IMR-90 (cell line): ENCODE measurements around a stretch of chr6.

- RRBS, result no CpG with 5 or more reads among the region's 5 CpGs
CAGE:
- cytosol, long polyA plus RNA, result no peak
- long polyA plus RNA, result no peak
- nucleus, long polyA plus RNA, result no peak
These were observed 153.0 kb downstream of the LPA start for GRCh38 chr6:160510876-160511662.

DNA sequence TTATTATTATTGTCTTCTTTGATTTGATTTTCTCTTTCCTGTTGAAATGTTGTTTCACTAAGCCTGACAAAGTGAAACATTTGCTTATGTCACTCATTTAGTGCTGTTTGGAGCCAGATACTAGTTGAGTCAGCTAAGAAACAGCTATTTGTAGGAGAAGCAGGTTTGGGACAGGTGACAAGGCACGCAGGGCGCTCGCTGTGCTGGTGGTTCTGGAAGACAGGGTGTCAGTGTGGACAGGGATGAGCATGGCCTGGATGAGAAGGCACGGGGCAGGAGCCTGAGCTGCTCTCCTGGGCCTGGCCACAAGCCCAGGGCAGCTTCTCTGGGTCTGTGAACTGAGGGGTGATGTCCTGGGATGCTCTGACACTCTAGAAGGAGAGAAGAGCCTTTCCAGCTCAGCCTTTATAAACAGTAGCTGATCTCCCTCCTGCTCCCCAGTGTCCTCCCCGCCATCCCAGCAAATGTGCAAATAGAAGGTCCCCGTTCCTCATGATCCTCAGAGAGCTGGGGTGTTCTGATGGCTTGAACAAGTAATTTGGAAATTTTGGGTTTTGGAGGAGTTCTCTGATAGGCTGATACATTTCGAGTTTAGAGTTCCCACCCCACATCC is 37.9 kb downstream of the PLG start:
- RRBS, result no CpG with 5 or more reads among the region's 7 CpGs
CAGE:
- cytosol, long polyA plus RNA, result no peak
- long polyA plus RNA, result no peak
- nucleus, long polyA plus RNA, result no peak

DNA sequence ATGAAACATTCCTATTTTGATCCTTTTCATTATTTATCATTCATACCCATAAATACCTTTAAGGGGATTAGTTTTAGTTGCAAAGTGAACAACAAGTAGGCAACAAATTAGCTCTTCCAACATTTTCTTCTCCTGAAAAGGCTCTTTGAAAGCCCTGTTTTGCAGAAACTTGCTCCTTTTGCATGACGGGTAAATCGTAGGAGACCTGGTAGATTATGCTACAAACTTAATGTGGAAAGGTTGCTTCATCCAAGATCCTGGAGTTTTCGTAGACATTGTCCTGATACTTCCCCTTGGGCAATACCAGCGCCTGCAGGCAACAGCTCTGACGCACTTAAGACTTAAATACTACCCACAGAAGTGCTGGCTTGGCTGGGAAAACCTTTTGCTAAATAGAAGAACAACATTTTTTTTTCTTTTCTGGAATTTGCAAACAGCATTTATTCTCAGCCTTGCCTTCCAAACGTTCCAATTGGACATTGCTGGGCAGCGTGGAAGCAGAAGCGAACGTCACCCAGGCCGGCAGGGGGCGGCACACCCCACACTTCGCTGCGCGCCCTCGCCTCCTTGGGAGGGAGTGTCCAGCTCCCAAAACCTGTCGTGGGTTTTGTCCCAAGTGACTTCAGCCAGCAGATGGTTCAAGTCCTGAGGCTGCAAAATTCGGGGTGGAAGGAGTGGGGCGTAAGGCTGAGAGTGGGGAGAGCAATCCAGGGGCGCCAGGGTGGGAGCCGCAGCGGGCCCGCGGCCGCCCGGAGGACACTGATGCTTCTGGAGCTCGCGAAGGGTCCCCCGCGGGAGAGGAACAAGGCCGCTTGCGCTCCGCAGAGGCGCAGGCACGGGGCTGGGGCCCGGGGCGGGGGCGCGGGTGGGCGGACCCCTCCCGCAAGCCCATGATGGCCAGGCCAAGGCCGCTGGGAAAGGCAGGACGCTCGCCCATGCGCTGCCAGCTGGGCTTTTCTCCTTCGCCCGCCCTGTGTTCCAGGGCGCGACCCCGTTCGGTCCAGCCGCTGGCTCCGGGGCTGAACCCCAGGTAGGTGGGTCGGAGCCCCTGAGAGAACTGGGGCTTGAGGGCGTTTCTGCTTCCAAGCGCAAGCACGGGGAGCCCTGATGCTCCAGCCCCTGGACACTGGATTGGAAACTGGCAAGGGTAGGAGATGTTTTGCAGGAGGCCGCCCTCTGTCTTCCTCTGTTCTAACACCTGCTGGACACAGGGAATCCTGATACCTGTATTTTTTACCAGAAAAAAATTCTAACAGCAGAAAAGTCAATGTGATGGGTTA is 60.8 kb upstream of the MAP3K4 start:
- RRBS, result 3% methylated on average over 5 of the region's 57 CpGs
CAGE:
- cytosol, long polyA plus RNA, result no peak
- long polyA plus RNA, result no peak
- nucleus, long polyA plus RNA, result no peak

DNA sequence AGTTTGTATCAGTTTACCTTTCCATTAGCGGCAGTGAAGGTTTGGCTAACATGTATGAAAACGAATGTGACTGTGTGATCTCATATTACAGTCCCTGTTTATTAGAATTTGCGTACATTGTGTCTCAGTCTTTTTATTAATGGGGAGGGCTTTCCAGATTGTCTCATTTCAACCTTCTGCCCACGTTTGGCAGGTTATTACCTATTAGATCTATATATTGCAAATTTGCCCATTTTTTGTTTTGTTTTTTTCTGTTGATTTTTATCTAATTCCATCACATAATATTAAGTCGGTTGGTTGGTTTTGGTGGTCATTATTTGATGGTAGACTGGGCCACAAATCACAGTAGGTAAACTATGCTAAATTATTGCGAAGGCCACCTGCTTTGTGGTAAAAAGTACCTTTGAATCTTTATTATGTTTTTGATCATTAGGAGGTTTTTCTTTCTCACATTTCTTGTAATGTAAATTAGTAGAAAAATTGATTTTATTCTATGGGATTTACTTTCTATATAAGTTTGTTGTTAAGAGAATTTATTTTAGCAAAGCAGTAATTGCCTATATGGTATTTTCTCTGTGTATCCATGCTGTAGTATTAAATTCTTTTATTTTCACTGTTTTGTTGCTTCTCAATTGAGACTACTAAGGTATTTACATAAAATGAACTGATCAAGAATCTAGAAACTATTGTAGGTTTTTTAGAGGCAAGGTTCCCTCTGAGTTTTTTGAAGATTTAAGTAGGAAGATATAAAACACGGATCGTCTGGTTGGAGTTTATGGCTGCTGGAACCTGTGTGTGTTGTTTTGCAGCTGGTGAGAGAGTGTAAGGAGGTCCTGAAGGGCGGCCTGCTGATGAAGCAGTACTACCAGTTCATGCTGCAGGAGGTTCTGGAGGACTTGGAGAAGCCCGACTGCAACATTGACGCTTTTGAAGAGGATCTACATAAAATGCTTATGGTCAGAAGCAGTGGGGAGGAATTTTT is 81.4 kb downstream of the MAP3K4 start:
- RRBS, result no CpG with 5 or more reads among the region's 11 CpGs
CAGE:
- cytosol, long polyA plus RNA, result no peak
- long polyA plus RNA, result no peak
- nucleus, long polyA plus RNA, result no peak

DNA sequence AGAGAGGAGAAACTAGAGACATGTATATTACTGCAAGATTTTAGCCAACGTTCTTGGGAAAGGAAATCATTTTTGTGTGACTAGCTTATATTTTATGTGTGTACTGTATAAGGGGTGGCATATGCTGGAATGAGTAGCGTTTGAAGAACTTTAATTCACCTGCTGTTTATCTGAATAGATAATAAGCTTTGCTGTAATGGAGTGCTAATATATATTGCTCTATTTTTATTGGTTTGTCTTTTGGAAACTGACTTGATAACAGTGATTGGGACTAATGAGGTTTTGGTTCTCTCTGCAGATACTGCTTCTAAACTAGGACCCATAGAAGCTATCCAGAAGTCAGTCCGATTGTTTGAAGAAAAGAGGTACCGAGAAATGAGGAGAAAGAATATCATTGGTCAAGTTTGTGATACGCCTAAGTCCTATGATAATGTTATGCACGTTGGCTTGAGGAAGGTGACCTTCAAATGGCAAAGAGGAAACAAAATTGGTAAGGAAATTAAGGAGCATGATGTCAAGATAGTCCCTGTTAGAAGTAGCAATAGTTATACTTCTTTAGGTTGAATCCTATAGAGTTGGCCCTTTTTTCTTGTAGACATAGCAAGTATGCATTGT is 114.8 kb downstream of the MAP3K4 start:
- RRBS, result no CpG with 5 or more reads among the region's 6 CpGs
CAGE:
- cytosol, long polyA plus RNA, result no peak
- long polyA plus RNA, result no peak
- nucleus, long polyA plus RNA, result no peak

DNA sequence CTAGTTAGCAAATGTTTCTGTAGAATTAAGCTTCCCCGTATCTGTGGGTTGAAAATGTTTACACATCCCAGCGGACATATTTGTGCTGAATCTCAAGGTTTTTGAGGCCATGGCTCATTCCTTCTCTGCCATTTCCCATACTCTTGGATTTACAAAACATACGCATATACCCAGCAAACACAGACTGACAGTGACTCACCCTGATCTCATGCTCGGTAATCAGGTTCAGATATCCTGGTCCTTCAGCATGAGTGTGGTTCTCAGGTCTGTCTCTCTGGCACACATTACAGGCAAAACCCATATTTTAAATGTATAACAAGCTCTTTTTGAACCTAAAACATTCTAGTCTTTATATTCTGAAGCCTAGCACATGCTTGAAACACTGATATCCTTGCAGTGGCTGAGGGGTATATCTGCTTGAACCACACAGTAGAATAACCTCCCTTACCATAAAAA is 58.6 kb downstream of the AGPAT4 start:
- RRBS, result no CpG with 5 or more reads among the region's 4 CpGs
CAGE:
- cytosol, long polyA plus RNA, result no peak
- long polyA plus RNA, result no peak
- nucleus, long polyA plus RNA, result no peak

DNA sequence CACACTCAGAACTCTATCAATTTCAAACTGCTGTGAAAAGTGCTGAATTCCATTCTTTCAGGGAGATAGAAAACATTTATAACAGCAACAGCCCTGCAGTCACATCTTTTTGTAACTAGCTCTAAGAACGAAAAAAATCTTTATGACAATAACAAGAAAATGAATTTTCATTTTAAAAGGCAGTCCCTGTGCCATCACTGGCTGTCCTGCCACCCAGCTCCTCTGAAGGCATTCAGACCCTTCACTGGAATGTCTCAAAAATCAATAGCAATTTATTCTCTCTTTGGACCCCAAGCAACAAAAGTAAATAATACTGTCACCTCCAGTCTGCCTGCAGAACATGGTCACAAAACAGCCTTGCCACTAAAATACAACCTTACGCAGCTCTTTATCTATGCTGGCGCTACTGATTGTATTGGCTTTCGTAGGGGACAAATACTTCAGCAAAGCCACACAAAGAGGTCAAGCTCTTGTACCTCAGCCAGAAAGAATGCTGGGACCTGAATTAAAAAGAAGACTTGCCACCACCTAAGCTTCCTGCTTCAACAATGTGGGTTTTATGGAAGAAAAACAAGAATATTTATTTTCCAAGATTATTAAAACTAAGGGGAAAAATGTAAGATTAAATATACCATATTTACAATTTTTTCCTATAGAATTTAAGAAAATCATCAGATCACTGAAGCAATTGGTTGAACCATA is 57.3 kb downstream of the PRKN start:
- RRBS, result no CpG with 5 or more reads among the region's 4 CpGs
CAGE:
- cytosol, long polyA plus RNA, result no peak
- long polyA plus RNA, result no peak
- nucleus, long polyA plus RNA, result no peak

CAGE:
- cytosol, long polyA plus RNA, result no peak
- long polyA plus RNA, result no peak
- nucleus, long polyA plus RNA, result no peak
These were observed 29.2 kb downstream of the PRKN start for GRCh38 chr6:162698370-162698838.

- RRBS, result 28% methylated on average over 1 of the region's 8 CpGs
CAGE:
- cytosol, long polyA plus RNA, result no peak
- long polyA plus RNA, result no peak
- nucleus, long polyA plus RNA, result no peak
These were observed 164.9 kb upstream of the QKI start for GRCh38 chr6:163249616-163249948.

DNA sequence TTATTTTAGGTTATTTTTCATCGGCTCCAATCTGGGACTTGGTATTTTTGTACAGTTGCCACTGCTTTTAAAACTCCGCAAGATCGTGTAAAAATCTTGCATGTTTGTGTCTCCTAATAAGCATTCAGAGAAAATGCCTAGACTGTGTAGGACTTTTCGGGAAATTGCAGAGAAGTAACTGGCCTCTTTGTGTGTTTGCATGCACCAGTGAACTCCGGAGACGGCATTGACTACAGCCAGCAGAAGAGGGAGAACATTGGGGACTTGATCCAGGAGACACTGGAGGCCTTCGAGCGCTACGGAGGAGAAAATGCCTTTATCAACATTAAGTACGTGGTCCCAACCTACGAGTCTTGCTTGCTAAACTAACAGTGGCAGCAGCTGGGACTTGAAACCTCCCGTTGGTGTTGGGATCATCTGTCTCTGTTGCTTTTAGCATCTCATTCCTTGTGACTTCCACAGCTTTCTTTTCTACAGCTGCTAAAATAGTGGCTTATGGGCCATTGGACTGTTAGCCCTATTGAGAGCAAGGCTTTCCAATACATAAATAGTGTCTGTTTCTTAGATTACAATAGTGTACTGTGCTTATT is 99.8 kb upstream of the QKI start:
- RRBS, result no CpG with 5 or more reads among the region's 12 CpGs
CAGE:
- cytosol, long polyA plus RNA, result no peak
- long polyA plus RNA, result no peak
- nucleus, long polyA plus RNA, result no peak

- RRBS, result no CpG with 5 or more reads among the region's 7 CpGs
CAGE:
- cytosol, long polyA plus RNA, result no peak
- long polyA plus RNA, result no peak
- nucleus, long polyA plus RNA, result no peak
These were observed 134.2 kb downstream of the QKI start for GRCh38 chr6:163548522-163549293.

DNA sequence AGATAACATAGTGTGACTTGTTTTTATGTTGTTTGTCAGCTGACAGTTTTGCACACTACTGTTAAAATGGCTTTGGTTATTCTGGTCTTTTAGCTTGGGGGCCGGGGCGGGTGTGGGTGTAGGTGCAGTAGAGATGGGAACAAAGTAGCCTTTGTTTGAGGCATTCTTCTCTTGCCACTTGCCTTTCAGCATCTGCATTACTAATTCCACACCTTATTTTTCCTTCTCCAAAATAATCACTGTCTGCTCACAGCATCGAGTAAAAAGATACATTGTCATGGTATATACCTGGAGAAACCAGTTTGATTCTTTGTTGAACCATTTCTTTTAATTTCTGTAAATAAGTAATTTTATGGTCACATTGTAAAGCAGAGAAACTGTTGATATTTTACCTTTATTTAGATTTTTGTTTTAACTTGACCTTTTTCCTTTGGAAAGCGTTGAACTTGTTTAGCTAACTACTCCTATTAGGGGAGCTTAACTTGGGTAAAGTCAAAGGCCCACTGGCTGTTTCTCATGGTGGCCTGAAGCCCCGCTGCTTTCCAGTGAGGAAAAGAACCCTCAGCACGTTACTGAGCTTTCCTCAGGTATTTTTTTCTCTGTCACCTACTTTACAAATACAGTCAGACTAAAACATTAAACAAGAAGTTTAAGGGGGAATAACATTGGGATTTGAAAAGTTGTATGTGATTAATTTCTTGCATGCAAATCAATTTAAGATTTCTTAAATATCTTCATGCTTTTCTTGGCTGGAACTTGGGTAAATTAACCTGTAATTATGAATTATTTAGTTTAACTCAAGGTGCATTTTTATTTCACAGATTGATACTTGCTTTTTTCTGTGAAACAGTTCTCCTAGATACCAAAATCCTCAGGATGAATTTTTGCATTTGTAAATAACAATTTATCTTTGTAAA is 159.7 kb downstream of the QKI start:
- RRBS, result no CpG with 5 or more reads among the region's 6 CpGs
CAGE:
- cytosol, long polyA plus RNA, result no peak
- long polyA plus RNA, result no peak
- nucleus, long polyA plus RNA, result no peak

GRCh38 chr6:163585866-163586464 is 171.4 kb downstream of the QKI start:
- RRBS, result no CpG with 5 or more reads among the region's 10 CpGs
CAGE:
- cytosol, long polyA plus RNA, result no peak
- long polyA plus RNA, result no peak
- nucleus, long polyA plus RNA, result no peak

- RRBS, result no CpG with 5 or more reads among the region's 20 CpGs
CAGE:
- cytosol, long polyA plus RNA, result no peak
- long polyA plus RNA, result no peak
- nucleus, long polyA plus RNA, result no peak
These were observed 173.8 kb downstream of the QKI start for GRCh38 chr6:163588123-163588833.

- RRBS, result no CpG with 5 or more reads among the region's 1 CpG
CAGE:
- cytosol, long polyA plus RNA, result no peak
- long polyA plus RNA, result no peak
- nucleus, long polyA plus RNA, result no peak
These were observed 362.9 kb downstream of the QKI start for GRCh38 chr6:163777466-163777802.

DNA sequence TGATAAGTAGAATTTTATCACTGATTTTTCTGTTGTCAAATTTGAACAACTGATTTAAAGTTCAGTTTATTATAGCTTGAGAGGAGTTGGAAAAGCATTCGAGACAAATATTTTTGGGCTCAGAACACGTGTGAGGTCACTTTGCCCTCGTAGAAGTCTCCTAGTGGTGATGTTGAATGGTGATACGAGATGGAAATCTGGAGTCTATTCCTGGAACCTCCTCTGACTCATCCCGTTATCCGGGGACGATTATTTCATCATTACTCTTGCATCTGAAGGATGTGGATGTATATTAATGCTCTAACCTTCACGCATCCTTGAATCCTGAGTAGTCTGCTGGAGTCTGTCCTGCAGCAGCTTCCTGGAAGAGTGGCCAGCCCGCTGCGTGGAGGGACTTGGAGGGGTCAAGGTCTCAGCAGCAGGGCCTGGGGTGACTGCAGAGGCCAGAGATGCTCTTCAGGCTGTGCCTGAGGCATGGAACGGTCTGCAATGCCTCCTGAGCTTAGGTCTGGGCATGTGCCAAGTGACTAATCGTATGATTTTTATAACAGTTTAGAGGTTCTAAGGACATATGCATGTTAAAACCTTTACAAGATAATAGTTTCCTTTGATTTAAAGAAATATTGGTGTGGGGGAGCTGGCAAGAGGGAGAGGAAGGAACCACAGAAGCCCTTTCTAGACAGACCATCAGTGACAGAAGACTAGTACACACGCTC is 400.1 kb downstream of the QKI start:
- RRBS, result no CpG with 5 or more reads among the region's 13 CpGs
CAGE:
- cytosol, long polyA plus RNA, result no peak
- long polyA plus RNA, result no peak
- nucleus, long polyA plus RNA, result no peak

- RRBS, result no CpG with 5 or more reads among the region's 32 CpGs
CAGE:
- cytosol, long polyA plus RNA, result no peak
- long polyA plus RNA, result no peak
- nucleus, long polyA plus RNA, result no peak
These were observed 684.8 kb downstream of the QKI start for GRCh38 chr6:164098881-164100120.

DNA sequence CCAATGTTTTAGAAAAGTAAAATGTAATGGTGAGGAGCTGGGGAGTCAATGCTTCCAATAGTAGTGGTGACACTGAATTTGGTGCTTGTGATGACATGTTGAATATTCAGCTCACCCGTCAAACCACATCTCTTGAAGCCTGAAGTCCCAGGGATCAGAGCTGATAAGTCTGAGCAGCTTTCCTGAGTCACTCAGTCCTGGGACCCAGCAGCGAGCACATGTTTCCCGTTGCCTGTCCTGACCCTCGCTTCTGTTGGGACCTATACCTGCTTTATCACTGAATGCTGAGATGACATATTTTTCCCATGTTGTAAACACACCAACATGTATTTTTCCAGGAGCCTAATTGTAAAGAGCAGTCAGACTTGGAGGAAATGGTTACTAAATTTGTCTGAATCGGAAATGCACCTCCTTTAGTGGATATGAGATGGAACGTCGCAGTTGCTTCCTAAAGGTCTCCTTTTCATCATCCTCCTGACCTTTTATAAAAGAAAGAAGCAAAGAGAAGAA is 693.6 kb downstream of the QKI start:
- RRBS, result no CpG with 5 or more reads among the region's 7 CpGs
CAGE:
- cytosol, long polyA plus RNA, result no peak
- long polyA plus RNA, result no peak
- nucleus, long polyA plus RNA, result no peak

DNA sequence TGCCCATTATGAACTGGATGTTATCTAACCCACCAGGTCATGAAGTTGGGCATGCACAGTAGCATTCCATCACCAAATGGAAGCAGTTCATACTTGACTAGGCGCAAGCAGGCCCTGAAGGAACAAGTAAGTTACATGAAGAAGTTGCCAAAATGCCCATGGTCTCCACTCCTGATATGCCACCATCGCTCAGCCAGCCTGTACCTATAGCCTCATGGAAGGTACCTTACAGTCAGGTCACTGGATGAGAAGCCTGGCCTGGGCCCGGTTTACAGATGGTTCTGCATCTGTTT is 432.6 kb downstream of the C6orf118 start:
- RRBS, result no CpG with 5 or more reads among the region's 3 CpGs
CAGE:
- cytosol, long polyA plus RNA, result no peak
- long polyA plus RNA, result no peak
- nucleus, long polyA plus RNA, result no peak

DNA sequence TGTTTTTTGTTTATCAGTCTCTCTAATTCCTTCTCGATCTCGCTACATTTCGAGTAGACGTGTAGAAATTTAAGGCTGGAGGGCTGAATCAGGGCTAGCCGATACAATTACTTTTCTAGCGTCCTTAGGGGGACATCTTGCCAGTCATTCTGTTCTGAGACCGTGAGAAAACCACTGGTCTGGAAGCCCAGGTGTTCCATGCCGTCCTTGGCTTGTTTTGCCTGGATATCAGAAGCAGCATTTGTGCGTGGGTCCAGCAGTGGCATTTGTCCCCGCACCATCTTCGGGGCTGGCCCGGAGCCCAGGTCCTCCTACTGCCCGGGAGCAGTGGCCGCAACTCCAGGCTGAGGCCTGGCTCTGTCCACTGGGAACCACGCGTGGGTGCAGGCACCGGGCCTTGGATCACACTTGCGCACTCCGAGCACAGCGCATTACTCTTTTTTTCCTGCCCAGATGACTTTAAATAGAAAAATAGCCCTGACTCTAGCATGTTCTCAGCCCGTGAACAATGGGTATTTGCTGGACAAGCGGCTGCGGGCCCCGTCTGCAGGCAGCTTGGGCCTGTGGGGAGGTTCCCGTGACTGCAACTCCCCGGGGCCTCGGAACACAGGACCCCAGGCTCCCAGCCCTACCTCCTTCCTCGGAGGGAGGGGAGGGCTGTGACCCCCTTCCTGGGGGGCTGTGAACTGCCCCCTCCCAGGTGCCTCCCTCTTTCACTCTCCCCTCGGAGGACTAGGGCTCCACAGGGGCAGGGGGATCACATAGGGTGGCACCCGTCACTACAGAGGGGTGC is 162.3 kb downstream of the TBXT start:
- RRBS, result 28% methylated on average over 5 of the region's 30 CpGs
CAGE:
- cytosol, long polyA plus RNA, result no peak
- long polyA plus RNA, result no peak
- nucleus, long polyA plus RNA, result no peak